HCT116 (cell line): ENCODE results near the genes SLC44A1, TAL2 and RAD23B.

- RRBS = 1% methylated on average over 53 of the region's 134 CpGs
Measured at GRCh38 chr9:105243998-105245252, at the start of gene SLC44A1. Gene SLC44A1, plus strand, starts transcription at chr9:105244651.

DNA sequence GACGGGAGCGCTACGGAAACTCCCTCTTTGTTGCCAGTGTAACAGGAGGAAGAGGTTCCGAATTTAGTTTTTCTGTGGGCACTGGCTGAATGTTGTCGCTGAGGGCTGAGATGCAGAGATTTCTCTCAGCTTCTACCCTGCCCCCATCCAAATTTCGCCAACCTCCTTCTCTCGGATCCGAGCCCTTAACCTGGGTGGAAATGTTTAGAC is 1.1 kb downstream of the SLC44A1 start:
- RRBS = no CpG with 5 or more reads among the region's 8 CpGs

- RRBS = no CpG with 5 or more reads among the region's 13 CpGs
Measured at GRCh38 chr9:105581425-105581837, 23.5 kb downstream of the FKTN start.

DNA sequence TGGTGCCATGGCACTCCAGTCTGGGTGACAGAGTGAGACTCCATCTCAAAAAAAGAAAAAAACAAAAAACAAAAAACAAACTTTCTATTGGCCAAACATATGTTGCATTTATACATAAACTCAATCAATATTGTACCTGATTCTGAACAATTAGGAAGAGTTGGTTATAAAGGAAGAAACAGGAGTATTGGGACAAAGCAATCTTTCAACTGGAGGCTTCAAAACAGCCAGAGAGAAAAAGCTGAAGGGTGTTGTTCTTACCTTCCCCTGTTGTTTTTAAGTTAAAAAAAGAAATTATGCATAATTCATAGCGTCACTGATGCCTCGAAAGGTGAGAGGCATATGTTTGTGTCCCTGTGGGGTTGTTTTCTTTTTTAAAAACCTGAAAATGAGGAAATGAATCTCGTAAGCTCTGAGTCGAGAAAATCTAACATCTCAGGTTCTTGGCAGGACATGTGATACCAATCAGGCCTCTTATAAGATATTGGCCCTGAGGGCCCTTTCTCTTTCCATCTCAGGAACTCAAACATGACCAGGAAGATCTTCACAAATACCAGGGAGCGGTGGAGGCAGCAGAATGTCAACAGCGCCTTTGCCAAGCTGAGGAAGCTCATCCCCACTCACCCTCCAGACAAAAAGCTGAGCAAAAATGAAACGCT is at the start of gene TAL2:
Gene TAL2 (plus strand): TSS at position 489 of the 659 bp plus-strand sequence.
- RRBS = no CpG with 5 or more reads among the region's 7 CpGs

GRCh38 chr9:105711723-105712233 is 17.4 kb downstream of the TMEM38B start:
- RRBS = no CpG with 5 or more reads among the region's 9 CpGs

- RRBS = no CpG with 5 or more reads among the region's 3 CpGs
Measured at GRCh38 chr9:106876400-106876863, 13.5 kb downstream of the ZNF462 start.

DNA sequence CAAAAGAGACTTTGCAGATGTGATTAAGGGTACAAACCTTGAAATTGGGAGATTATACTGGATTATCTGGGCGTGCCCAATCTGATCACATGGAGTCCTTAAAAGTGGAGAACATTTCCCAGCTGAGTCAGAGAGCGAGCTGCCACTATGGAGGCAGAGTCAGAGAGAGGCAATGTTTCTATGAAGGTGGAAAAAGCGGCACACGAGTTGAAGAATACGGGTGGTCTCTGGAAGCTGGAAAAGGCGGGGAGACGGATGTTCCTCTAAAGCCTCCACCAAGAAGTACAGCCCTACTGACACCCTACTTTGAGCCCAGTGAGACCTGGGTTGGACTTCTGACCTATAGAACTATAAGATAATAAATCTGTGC is 147.1 kb upstream of the RAD23B start:
- RRBS = no CpG with 5 or more reads among the region's 7 CpGs

DNA sequence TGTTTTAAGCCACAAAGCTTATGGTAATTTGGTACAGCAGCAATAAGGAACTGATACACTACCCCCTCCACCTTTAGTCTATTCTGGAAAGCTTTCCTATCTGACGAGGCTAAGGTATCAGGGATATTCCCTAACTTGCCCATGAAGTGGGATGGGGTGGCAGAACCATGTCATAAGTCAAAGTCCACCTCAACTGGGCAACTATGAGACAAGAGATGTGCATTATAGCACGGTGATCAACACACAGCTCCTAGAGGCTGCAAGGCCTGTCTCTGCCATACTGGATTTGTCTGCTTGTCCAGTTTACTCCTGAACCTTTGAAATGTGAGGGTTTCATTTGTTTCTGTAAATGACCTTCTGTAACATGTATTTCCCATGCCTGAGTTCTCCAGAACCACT is 146.7 kb upstream of the RAD23B start:
- RRBS = no CpG with 5 or more reads among the region's 2 CpGs

DNA sequence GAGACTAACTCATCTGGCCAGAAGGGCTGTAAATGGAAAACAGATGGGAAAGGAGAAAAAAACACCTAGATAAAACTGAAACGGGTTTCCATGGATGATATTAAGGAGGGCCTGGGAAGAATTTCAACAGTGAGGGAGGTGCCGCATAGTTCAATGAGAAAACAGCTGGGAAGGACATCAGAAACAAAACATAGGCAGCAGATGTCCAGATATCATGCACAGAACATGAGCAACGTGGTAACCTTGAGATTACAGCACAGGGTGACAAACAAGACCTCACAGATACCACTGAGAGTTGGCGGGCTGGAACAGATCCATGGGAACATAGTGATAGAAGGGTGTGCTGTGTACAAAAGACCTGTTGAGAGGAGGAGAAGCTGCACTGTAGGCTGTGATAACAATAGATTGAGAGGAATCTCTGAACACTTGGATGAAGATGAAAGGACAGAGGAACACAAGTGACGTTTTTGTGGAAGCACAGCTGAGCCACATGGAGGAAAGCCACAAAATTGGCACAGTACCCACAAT is 31.1 kb upstream of the RAD23B start:
- RRBS = no CpG with 5 or more reads among the region's 5 CpGs

DNA sequence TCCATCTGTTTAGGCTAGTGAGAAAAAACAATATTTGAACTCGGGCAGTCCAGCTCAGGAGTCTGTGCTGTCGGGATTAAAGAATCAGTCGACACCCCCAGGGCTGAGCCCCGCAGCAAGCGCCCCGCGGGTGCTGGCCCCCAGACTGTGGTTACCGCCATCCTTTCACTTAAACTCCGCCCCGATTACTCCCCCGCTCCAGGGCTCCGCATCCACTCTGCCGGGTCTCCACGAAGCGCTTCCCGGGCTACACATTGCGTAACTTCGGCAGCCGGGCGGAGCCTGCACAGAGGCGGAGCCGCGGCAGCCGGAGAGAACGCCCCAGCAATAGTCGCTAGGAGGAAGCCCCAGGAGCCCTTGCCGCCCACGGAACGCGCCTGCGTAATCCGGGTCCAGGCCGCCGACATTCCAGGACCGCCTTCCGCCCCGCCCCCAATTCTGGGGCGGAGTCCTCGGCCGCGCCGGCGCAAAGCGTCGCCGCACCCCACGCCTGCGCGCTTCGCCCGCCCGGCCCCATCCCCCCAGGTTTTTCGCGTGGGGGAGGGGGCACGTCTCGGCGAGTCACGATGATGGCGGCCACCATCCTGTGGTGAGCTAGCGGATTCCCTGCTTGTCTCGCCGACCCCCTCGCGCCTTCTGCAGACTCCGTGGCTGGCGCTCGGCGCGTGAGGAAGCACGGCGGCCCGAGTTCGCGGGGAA is at the start of gene RAD23B:
Gene RAD23B (plus strand): TSS at position 559 of the 699 bp plus-strand sequence.
- RRBS = 2% methylated on average over 32 of the region's 74 CpGs

DNA sequence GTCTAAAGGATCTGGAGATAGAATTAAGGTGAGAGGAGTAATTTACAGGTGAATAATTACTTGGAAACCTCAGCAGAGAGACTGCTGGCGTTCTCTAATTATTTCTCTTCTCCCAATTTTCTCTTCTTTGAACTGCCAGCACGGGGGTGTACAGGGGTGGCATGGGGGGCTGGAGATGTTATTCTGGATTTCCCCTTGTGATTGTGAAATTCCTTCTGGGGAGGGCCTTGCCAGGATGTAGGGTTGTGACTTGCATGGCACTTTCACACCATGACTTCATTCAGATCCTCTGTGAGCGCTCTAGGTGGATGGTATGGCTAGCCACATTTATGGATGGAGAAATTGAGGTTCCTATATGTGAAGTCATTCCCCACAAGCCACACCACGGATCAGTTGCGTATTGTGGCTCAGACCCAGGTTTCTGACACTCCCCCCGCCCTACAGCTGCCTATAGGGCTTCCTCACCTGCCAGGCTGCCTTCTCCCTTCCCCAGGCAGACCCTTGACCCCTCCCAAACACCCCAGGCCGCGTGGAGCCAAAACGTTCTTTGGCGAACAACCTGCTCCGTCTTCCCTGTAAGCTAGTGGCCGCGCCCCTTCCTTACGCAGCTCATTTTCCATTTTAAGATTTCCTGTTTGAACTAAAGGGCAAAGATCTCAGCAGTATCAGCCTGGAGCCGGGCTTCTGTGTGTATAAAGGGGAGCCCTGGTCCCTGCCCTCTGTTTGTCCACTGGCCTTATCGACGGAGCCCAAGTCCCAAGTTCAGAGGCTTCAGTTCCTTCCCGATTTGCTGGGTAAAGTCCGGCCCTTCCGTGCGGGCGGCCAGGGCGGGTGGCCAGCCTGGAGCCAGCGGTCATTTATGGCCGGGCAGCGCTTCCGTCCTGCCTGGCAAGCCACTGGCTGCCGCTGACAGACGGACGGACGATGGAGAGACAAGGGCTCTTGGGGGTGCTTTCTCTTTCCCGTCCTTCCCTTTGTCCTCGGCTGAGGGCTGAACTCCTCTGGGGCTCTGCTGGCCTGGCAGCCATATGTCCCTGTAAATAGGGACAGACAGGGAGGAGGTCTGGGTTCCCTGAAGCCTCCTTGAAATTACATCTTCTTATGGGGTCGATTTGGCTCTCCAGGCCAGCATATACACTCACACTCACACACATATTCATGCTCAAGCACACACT is 97.9 kb upstream of the KLF4 start:
- RRBS = 100% methylated on average over 2 of the region's 34 CpGs

DNA sequence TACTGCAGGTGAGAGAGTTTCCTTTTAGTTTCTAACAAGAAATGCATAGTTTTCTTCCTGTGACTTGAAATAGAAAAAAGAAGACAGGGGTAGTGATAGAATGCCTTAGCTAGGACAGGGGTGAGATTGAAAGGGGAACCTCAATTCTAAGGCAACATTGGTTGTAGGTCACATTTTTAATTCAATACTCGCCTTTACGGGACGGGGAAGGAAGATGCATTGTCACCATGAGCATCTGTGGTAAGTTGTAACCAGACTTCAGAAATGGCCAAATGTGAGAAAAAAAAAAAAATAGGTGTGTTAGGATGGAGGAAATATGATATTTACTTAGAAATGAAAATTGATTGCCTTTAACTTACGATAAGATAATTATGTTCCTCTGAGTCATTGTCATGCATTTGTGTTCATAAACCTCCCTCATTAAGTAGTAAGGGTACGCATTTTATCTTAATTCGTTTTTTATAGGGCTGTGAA is 103.4 kb upstream of the KLF4 start:
- RRBS = no CpG with 5 or more reads among the region's 6 CpGs

DNA sequence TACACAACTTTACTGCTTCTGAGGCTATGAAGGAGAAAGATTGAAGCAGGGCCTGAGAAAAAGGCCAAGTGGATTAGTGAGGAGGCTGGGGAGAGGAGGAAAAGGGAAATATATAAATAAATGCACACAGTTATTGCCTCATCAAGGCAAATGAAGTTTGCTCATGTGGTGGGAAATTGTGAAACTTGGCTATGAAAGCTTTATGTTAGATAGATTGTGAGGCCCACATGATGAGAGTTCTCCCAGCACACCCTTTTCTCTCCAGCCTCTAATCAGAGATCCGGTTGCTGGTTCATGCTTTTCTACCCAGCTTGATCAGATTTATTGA is 125.7 kb upstream of the KLF4 start:
- RRBS = no CpG with 5 or more reads among the region's 1 CpG

GRCh38 chr9:107667823-107668202 is 178.2 kb upstream of the KLF4 start:
- RRBS = no CpG with 5 or more reads among the region's 11 CpGs

DNA sequence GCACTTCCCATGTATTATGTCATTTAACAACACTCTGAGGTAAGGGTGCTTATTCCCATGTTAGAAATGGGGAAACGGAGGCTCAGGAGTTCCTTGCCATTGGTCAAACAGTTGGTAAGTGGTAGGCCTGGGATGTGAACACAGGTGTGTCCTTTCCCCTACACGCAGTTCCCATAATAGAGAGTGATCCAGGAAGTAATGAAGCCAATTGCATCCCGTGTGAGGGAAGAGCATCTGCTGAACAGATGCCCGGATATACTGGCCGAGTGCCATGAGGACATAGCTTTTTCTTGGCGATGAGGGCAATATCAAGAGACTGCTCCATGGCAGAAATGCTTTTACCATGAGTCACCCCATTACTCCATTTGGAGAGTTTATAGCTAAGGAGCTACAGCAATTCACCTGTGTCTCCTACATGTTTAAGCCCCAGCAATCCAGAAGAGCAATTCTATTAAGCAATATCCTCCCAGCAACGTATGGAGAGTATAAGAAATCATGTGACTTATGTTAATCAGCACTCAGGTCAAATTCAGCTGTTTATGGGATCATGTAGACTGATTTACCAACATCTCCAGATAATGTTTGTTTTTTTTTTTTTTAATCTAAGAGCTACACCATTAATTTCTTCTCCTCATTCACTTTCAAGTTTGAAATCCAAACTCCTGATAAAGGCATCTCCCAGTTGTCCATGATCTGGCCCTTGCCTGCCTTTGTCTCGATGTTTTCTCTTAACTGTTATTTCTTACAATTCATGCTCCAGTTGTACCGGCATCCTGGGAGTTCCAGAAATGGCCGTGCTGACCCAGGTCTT is 222.0 kb upstream of the KLF4 start:
- RRBS = no CpG with 5 or more reads among the region's 10 CpGs

DNA sequence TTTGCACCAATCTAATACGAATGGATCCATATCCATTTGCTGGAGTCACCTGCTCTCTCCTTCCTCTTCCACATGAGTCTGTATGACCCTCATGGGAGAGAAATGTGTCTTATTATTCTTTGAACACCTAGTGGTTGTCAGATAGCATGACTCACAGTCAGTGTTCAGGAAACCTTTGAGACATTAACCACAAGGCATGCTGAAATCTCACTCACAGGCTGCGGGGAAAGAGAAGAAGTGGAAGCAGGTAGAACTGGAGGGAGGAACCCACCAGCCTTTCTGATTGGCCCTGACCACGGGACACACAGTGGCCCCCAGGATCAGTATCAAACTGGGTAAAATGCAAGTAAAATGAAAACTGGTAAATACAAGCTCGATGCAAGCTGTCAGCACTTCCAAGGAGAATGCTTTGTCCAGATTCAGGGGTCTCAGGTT is 222.9 kb upstream of the KLF4 start:
- RRBS = no CpG with 5 or more reads among the region's 4 CpGs

DNA sequence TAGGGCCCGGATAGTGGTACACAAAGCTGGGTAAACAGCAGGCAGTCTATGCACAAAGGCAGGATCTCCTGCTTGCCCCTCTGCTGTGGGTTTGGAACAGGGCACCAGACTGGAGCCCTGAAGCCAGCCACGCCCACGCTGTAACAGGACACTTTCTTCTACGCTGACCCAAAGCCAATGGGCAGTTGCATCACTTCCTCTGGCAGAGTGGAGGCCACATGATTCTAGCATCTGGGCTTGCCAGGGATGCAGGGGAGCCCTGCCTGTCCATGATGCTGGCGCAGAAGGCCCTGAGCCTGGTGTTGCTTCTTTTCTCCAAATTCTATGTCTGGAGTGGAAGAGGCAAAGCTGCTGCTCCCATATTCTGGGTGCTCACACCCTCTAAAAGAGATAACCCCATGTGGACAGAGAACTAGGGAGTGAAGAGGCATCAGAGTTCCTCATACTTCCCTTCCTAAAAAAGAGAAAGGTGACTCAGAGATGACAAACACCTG is 260.3 kb upstream of the KLF4 start:
- RRBS = no CpG with 5 or more reads among the region's 5 CpGs

DNA sequence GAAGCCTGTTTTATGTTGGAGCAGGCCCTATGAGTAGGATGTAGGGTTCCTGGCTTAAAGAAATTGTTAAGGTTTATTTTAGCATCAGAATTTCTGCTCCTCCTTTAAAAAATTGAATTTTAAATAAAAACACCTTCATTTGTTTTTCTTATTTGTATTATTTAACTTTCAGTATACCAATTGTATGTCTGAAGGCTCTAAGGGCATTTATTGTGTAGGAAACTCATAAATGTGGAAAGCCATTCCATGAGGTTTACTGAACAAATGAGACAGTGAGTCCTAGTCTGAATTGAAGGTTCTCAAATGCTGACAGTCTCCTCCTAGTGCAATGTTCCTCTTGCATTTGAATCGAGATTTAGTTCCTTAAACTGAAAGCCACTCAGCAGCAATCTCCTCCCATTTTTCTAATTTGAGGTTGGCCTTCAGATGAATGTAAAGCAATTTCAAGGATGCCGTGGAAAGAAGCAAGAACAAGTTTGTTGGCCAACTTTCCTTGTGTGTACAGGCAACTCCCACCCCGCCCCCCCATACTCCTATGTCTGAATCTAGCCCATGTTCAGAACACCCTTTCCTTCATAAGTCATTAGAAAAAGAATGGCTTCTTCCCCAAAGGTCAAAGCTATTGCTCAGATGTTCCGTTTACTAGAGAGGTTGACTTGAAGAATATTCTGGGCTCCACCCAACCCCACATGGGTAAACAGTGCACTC is 493.2 kb upstream of the KLF4 start:
- RRBS = no CpG with 5 or more reads among the region's 4 CpGs

DNA sequence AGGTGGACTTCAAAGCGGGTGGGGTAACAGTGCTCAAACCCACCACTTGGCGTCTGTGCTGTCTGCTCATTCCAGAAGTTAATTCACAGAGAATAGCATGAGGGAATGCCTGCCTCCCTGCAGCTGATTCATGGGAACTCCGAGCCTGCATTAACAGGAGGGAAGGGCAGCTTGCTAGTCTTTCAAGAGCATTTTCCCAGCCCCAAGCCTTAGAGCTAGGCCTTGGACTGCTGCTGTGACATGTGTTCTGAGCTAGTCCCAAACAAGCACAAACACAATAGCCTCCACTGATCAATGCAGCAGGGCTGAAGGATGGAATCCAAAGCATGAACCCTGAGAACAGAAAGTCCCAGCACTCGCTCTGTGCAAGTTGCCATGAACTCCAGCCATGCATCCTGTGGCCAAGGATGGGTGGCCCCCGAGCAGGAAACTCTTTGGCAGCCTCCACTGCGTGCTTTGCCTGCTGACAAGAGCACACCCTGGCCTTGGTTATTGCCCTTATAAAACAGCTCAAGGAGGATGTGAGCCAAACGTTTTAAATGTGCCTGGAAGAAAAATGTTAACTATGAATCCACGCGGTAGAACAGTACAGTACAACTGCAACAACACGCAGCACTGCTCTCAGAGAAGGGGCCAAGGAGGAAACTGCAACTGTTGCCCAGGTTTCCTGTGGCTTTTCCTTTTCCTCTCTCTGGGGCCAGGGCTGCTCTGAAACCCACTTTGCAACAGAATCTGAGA is 653.1 kb upstream of the KLF4 start:
- RRBS = no CpG with 5 or more reads among the region's 10 CpGs

- RRBS = no CpG with 5 or more reads among the region's 5 CpGs
Measured at GRCh38 chr9:108672464-108673021, 183.2 kb downstream of the ACTL7B start.